Astrocyte (in vitro differentiated cells and primary cell): ENCODE measurements around the gene RAB2B.

- PRO-cap, result no peak
- RRBS, 2 experiments, result no CpG with 5 or more reads among the region's 4 CpGs
Observed at GRCh38 chr14:21086477-21087097, 11.9 kb downstream of the ZNF219 start.

DNA sequence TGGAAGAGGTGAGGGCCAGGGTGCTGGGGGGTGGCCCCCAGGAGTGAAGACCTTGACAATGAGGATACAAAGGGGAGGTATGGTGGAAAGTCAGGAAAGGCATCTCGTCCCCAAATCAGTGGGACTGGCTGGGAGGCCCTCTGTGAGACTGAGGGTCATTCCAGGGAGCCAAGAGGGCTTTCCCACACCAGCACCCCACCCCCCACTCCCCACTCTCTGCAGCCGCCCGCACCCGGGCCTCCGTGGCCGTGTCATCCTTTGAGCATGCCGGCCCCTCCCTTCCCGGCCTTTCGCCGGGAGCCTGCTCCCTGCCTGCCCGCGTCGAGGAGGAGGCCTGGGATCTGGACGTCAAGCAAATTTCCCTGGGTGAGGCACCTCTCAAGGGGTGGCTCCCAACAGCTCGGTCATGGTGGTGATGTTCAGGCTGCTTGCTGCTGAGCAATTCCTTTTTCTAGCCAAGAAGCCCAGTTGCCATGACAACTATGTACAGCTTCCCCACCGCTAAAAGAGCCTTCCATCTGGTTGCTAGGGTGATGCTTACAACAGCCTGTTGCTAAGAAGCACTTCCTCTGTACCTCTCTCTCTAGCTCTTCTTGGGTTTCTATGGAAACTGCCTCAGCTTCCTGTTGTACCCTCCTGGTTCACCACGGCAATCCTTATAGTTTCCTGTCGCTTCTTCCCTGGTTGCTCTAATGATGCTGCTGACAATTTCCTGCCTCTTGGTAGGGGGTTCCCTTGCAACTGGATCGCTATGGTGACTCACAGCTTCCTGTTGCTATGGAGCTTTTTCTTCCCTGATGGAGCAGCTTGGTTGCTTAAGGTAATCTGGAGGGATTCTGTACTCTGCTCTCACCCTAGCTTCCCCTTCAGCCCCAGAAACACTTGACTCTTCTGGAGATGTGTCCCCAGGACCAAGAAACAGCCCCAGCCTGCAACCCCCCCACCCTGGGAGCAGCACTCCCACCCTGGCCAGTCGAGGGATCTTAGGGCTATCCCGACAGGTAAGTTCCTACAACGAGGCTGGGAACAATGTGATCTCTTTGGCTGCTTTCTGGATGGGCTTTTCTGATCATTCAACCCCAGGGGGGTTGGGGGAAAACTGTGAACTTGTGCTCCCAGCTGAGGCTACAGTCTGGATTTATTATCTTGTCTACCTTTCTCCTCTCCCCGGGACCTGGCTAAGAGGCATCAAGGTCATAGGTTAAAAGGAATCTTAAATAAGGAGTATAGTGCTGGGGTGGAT is 10.9 kb downstream of the ZNF219 start:
- PRO-cap, result no peak
- RRBS, 2 experiments, result 5 to 14% methylated on average over 3 to 4 of the region's 23 CpGs

GRCh38 chr14:21090013-21091329 is 8.0 kb downstream of the ZNF219 start:
- PRO-cap, result no peak
- RRBS, 2 experiments, result 73 to 79% methylated on average over 9 to 16 of the region's 79 CpGs

DNA sequence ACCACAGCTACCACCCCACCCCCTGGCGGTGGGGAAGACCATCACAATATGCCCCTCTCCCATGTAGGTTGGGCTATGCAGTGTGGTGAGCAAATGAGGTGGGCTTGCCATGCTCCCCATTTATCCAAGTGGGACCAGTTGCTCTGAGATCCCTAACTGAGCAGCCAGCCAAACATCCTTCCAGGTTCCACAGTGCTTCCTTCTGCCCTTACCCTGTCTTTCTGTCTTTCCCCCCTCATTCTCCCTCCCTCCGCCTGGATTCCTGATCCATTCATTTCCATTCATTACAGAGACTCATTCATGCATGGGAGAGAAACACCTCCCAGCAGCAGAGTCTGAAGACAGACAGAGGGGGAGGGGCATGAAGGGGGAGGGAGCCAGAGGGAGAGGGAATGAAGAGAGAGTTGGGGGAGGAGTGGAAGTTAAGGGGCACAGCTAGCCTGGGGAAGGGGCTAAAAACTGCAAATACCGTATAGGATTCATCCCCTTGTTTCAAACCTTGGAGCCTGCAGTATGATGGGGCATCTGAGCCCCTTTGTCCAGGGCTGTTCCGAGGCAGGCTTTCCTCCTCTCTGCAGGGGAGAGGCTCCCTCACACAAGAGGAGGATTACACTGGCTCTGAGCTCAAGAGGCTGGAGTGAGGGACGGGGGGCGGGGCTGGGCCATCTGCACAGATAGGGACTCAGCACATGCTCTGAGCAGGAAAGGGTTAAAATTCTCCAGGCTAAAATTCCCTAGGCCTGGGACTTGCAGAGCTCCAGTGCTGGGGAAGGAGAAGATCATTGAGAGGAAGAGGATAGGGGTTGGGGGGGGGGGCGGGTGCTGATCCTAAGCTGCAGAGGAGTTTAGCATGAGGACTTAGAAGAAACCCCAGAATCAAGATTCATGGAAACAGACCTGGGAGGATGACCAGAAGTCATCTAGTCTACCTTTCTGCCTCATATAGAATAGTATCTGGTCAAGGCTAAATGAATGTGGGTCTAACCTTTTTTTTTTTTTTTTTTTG is 4.2 kb downstream of the ZNF219 start:
- PRO-cap, result no peak
- RRBS, 2 experiments, result no CpG with 5 or more reads among the region's 7 CpGs

GRCh38 chr14:21103149-21103464 is 2.2 kb downstream of the TMEM253 start:
- PRO-cap, result no peak
- RRBS, 2 experiments, result no CpG with 5 or more reads among the region's 7 CpGs

- PRO-cap, result no peak
- RRBS, 2 experiments, result no CpG with 5 or more reads among the region's 15 CpGs
Observed at GRCh38 chr14:21203925-21205076, 48.4 kb upstream of the OR5AU1 start.

DNA sequence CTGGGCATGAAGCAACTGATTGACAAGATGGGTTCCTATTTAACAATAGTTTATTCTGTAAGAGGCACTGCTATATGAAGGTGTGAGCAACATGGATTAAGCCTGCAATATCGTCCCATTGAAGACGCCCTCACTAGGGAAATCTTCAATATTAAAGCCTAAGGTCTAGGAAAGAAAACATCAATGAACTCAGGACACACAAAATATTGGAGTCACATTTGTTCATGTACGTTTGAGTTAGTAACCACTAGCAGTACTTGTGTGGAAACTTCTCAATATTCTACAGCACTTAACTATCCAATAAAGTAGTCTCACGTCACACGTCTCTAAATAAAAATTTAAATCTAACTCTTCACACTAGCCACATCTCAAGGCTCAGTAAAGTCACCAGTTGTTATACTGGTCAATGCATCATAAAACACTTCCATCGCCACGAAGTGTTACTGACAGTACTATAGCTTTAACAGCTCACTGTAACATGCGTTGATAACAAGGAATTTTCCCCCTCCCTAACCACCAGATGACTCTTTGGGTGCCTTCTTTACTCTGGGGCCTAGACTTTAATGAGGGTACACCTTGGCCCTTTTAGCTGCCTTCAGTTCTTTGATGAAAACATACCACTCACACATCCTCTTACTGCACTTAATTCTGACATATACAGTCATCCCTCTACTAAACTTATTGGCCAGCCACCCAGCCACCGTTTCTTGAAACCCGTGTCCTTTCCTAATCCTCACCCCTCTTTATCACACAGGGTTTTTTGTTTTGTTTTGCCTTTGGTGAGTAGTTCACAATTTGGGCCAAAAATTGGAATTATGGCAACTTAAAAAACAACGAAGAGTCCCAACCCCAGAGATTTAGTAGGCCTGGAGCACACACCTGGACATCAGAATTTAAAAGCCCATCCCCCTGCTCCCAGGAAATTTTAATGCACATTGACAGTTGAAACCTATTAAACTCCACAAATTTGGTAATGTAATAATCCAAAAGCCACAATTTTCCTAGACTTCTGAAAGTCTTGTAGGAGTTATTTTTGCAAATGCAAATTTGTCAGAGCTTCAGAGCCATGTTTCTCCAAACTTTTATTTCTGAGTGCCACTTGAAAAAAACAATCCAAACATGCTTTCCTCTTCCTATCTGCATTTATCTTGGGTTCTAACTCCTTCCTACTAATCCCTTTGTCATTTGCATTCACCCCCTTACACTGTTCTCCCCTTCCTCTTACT is 50.3 kb upstream of the OR5AU1 start:
- PRO-cap, result unidirectional peak, minus-strand start at position 437 of the sequence
- RRBS, 2 experiments, result no CpG with 5 or more reads among the region's 11 CpGs

GRCh38 chr14:21241429-21241987 is 27.7 kb downstream of the HNRNPC start:
- PRO-cap, result no peak
- RRBS, 2 experiments, result no CpG with 5 or more reads among the region's 1 CpG

DNA sequence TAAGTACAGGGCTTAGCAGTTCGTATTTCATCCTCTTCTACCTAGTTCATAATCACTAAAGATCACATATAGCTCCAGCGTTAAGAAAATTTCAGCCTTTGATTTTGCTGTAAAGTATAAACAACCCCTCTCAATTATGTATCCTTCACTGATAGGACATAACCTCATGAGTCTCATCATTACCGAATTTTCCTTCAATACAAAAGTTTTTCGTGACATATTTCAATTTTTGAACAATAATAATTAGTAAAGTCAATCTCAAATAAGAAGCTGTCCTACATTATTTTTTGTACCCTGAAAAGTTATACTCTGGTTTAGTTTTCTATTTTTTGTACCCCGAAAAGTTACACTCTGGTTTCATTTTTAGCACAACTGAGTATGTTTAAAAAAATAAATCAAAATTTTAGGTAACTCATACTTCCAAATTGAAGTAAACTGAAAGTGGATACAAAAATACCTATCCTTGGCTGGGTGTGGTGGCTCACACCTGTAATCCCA is 22.0 kb downstream of the HNRNPC start:
- PRO-cap, result no peak
- RRBS, 2 experiments, result no CpG with 5 or more reads among the region's 5 CpGs

GRCh38 chr14:21248604-21249474 is 20.4 kb downstream of the HNRNPC start:
- PRO-cap, result no peak
- RRBS, 2 experiments, result no CpG with 5 or more reads among the region's 9 CpGs

- PRO-cap, result no peak
- RRBS, 2 experiments, result no CpG with 5 or more reads among the region's 8 CpGs
Observed at GRCh38 chr14:21249475-21250184, 19.6 kb downstream of the HNRNPC start.

- PRO-cap, result no peak
- RRBS, 2 experiments, result 94% methylated on average over 2 of the region's 12 CpGs; no CpG with 5 or more reads in 1 of the 2 experiments
Observed at GRCh38 chr14:21263001-21264195, 5.8 kb downstream of the HNRNPC start.

DNA sequence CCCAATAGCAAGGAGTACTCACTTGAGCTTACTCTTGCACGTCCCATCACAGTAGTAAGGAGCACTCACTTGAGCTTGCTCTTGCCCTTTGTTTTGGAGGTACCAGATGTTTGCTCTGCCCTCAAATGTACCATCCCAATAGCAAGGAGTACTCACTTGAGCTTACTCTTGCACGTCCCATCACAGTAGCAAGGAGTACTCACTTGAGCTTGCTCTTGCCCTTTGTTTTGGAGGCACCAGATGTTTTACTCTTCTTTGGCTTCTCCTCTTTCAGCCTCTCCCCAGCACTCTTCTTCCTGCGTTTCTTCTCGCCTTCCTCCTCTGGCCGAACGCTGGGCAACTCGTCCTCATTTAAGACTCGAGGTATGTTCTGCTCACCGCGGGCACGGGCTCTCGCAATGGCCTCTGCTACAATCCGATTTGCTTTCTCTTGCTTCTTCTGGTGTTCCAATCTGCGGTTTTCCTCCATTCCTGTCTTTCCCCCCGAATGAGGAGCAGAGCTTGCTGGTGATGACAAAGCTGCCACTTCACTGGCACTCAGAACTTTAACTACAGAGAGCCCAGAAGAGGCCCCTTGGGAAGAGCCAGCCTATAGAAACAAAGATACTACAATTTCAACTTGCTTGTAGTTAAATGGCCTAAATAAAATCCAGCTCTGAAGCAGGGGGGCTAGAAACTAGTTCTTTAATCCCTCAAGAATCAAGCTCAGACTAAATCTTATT is 28.1 kb downstream of the CHD8 start:
- PRO-cap, result no peak
- RRBS, 2 experiments, result no CpG with 5 or more reads among the region's 15 CpGs

- PRO-cap, result bidirectional peak, plus-strand start at chr14:21477253, minus-strand start at chr14:21476949
- RRBS, 2 experiments, result 0% methylated on average over 3 to 8 of the region's 40 CpGs
Observed at GRCh38 chr14:21476401-21477139, at the start of gene RAB2B. TSS of gene RAB2B (minus strand) at chr14:21476959.

DNA sequence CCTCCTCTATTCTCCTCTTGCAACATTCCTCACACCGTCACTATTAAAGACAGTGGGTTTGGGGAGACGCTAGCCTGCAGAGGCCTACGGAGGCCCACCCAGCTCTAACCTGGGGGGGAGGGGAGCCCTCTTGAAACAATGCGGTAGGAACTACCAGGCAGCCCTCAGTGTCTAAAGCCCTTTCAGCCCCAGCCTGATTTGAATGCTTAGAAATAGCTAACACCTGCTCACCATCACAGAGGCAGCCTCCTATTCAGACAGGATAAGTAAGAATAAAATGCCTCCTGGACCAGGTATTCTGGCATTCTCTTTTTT is 898 bp upstream of the SALL2 start:
- PRO-cap, result no peak
- RRBS, 2 experiments, result no CpG with 5 or more reads among the region's 4 CpGs

- PRO-cap, result no peak
- RRBS, 2 experiments, result no CpG with 5 or more reads among the region's 6 CpGs
Observed at GRCh38 chr14:21749243-21749945, 75.8 kb upstream of the OR4E1 start.

GRCh38 chr14:22158962-22159661 is 429.9 kb downstream of the DAD1 start:
- PRO-cap, result no peak
- RRBS, 2 experiments, result no CpG with 5 or more reads among the region's 6 CpGs

DNA sequence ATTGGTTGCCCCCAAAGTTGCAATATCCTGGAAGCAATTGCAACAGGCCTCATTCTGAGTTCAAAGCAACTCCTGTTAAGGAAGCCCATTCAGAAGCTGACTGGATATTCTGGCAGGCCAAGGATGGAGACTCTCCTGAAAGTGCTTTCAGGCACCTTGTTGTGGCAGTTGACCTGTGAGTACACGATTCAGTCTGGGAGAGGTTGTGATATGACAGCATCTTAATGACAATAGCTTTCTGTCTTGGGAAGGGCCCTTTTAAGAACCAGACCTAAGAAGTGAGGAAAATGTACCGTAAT is 420.8 kb downstream of the DAD1 start:
- PRO-cap, result no peak
- RRBS, 2 experiments, result no CpG with 5 or more reads among the region's 2 CpGs

DNA sequence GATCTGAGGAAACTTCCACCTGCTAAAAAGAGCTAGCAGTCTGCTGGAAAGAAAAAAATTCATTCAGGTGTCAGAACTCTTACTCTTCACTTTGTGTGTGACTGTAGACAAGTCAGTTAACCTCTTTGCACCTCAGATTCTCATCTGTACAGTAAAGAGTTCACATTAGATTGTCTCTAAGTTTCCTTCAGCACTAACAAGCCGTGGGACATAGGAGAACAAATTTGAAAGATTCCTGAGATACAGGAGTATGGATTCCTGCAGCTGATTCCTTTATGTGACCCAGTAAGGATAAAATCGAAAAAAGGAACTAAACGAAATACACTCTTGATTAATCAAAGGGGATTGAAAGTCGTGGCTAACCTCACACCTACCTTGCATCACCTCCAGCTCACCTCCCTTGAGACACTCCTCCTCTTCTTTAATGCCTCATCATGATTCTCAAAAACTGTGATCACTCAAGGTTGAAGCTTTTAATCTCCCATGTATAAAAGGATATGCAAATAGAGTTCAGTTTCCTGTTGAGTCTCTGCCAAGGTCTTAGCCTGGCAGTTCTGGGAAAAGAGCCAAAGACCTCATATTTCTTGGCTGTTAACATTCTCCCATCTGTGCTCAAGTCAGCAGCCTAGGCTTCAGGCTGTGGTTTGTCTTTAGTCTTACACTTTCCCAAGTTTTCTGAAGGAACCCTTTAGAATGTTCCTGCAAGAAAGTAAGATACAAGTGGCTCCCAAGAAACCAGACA is 156.6 kb downstream of the DAD1 start:
- PRO-cap, result no peak
- RRBS, 2 experiments, result no CpG with 5 or more reads among the region's 4 CpGs

DNA sequence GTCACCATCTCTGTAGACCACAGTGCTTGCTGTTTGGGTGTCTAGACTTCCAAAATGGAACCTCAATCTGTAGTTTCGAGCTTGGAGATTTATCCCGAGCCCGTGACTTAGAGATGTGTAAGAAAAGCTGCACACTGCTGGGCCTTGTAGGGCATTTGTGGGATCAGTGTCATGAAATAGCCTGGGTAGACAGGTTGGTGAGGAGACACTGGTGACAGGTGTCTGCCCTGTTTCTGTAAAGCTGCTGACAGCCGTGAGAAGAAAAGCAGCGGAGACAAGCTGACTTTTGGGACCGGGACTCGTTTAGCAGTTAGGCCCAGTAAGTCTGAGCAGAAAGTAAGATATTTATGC is 95.9 kb downstream of the DAD1 start:
- PRO-cap, result no peak
- RRBS, 2 experiments, result no CpG with 5 or more reads among the region's 7 CpGs